Cardiac fibroblast (primary cell): Measurements from ENCODE around the genes DRD1 and FGFR4.

DNA sequence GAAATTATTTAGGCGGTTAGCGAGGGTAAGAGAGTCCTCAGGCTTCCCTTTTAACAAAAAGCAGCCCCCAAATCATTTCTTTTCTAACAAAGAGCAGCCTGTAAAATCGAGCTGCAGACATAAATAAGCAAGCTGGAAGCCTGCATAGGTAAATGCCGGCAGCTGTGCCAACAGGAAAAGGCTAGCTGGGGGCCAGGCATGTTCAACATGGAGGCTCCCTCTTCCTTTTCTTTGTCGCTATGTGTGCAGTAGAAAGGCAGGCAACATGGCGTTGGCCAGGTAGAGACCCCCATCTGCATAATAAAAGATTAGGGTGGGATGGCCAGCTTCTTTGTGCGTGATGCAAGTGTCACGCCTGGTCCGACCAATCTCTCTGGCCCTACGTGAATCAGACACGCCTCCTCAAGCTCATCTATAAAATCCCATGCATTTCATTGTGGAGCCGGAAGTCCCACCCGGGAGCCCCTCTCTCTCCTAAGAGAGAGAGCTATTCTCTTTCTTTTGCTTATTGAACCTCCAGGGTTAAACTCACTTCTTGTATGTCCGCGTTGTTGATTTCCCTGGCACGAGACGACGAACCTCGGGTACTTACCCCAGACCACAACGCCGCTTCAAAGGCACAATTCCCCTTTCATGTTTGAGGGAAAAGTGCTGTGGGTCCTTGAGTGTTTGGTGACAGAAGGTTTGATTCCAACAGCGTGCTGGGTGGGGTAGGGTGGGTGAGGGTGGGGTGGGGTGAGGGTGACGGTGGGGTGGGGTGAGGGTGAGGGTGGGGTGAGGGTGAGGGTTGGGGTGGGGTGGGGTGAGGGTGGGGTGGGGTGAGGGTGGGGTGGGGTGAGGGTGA, 25.0 kb upstream of the C5orf47 start:
- RRBS = no CpG with 5 or more reads among the region's 23 CpGs

DNA sequence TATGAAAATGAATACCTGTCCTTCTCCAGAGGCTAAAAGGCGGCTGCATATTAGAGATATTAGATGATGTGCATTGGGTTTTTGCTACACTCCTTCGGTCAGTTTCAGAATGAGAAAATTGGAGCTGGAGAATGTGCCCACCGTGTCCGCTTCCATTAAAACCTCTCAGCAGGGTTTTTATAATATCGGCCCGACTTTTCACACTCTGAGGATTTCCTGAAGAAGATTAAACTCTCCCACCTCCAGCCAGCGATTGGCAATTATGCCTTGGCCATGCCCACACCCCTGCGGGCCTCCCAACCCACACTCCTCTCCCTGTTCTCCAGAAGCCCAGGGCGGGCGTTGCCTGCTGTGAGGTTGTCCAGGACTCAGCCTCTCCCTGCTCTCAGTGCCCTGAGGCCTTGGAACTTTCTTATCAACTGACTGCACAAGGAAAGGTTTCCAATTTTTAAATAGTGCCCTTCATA, 292.7 kb downstream of the NSG2 start:
- RRBS = no CpG with 5 or more reads among the region's 10 CpGs

- RRBS = no CpG with 5 or more reads among the region's 20 CpGs
Measured at GRCh38 chr5:174723436-174724062, 833 bp upstream of the MSX2 start.

DNA sequence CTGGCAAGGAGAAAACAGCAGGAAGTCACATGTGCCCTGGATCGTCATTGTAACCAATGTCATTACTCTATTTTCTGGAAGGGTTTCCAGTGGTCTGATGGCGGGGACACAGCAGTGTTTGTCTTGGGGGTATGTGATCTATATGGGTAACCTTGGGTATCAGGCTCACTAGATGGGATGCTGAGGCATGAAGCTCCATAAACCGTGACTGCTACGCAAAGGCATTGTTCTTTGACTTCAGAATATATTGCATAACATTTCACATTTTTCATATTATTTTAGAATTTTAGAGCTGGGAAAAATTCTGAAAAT, 263.4 kb downstream of the MSX2 start:
- RRBS = no CpG with 5 or more reads among the region's 4 CpGs

GRCh38 chr5:175014861-175015363, 290.5 kb downstream of the MSX2 start:
- RRBS = no CpG with 5 or more reads among the region's 3 CpGs

GRCh38 chr5:175398048-175398440, 45.9 kb downstream of the DRD1 start:
- RRBS = no CpG with 5 or more reads among the region's 13 CpGs

DNA sequence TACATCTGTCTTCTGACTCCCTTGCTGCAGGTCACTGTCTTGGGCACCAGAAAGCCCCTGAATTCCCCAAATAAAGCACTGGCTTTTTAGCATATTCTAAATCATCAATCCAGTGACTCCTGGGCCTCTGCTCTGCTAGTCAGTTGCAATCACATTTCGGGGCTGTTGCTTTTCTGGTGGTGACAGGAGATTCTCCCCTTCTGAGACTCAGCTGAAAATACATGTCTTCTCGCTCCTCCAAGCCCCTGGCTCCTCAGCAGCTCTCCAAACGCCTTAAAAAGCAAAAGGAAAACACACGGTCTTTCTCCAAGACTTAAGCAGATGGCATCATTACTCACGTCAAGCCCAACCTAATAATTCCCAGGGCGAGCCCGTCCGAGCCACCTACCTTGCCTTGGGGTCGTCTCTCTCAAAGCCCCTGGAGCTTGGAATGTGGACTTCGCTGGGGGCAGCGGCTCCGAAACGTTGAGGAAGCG, 633 bp downstream of the DRD1 start:
- RRBS = no CpG with 5 or more reads among the region's 14 CpGs

GRCh38 chr5:175443845-175444472, at the start of gene DRD1:
TSS of gene DRD1 (minus strand) at chr5:175444182.
- RRBS = 6% methylated on average over 4 of the region's 48 CpGs

DNA sequence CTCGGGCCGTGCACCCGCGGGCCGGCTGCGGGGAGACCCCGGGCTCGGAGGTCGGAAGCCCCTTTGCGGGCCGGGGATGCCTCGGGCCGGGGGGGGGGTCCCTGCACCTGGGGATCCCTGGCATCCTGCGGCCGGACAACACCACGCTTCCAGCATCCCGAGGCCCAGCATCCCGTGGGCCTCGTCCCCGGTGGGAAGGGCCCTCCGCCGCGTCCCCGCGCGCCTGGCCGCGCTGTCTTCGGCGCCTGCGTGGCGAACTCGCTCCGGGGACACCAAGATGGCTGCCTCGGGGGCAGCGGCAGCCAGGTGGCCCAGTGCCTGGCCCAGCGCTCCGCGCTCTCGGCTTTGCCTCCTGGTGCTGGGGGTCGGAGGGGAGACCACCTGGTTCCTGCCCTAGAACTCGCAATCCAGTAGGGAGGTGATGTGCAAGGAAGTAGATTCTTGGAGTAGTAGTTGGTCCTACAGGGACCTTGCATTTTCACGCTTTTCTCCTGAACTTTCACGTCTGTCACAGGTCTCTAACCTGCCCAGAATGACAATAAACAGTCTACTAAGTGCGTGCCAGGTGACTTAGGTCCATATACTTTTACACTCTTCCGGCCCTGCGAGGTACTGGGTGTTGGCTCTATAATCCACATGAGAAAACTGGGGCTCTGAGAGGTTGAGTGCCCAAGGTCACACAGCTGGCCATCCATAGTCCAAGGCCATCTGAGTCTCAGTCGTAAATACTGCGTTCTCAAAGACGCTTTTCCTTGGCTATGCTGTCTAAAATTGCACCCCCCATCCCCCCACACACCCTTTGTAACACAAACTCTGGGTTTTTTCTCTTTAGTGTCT, 579 bp downstream of the SFXN1 start:
- RRBS = 1% methylated on average over 26 of the region's 50 CpGs

GRCh38 chr5:175513549-175514538, 35.5 kb downstream of the SFXN1 start:
- RRBS = no CpG with 5 or more reads among the region's 12 CpGs

DNA sequence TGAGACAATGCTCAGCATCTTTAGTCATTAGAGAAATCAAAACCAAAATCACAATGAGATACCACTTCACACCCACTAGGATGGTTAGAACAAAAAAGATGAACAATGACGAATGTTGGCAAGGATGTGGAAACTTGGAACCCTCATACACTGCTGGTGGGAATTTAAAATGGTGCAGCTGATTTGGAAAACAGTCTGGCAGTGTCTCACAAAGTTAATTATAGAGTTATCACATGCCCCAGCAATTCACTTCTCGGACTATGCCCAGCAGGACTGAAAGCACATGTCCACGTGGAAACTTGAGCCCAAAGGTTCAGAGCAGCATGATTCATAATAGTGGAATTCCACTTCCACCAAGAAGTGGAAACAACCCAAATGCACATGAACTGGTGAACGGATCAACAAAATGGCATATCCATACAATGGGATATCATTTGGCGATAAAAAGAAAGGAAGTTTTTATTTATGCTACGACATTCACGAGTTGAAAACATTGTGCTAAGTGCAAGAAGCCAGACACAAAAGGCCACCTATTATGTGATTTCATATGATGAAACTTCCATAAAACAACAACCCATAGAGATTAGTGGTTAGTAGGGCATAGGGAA, 84.9 kb upstream of the HRH2 start:
- RRBS = no CpG with 5 or more reads among the region's 7 CpGs

GRCh38 chr5:175707979-175708526, 50.2 kb downstream of the HRH2 start:
- RRBS = no CpG with 5 or more reads among the region's 12 CpGs

GRCh38 chr5:175710354-175710862, 52.5 kb downstream of the HRH2 start:
- RRBS = no CpG with 5 or more reads among the region's 10 CpGs

DNA sequence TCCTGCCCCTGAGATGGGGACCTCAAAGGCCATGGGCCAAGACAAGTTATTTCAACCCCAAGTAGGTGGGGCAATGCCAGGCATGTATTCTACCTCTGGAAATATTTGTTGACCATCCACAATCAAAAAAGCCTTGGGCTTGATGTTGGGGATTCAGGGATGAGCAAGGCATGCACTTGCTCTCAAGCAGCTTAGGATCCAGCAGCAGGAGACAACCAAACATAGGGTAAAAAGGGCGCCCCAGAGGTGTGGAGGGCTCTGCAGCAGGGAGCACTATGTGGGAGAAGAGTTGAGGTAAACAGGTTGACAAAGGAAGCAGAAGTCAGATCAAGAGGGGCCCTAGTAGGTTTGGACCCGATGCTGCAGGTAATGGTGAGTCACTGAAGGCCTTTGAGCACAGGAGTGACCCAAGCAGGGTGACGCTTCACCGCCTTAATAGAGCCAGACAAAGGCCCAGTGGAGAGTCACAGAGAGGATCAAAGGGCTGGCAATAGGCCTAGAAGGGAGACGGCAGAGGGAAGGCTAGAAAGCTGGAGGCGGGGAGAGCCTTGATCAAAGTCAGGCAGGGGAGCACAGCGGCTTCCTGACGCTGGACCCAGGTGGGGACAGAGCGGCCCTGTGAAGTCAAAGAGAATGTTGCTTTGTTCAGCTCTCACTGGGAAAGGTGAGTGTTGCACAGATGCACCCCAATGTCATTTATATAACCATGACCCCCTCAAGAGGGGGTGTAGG, 10.1 kb upstream of the CPLX2 start:
- RRBS = no CpG with 5 or more reads among the region's 9 CpGs

GRCh38 chr5:176366203-176366628, 929 bp downstream of the ARL10 start:
- RRBS = no CpG with 5 or more reads among the region's 29 CpGs

DNA sequence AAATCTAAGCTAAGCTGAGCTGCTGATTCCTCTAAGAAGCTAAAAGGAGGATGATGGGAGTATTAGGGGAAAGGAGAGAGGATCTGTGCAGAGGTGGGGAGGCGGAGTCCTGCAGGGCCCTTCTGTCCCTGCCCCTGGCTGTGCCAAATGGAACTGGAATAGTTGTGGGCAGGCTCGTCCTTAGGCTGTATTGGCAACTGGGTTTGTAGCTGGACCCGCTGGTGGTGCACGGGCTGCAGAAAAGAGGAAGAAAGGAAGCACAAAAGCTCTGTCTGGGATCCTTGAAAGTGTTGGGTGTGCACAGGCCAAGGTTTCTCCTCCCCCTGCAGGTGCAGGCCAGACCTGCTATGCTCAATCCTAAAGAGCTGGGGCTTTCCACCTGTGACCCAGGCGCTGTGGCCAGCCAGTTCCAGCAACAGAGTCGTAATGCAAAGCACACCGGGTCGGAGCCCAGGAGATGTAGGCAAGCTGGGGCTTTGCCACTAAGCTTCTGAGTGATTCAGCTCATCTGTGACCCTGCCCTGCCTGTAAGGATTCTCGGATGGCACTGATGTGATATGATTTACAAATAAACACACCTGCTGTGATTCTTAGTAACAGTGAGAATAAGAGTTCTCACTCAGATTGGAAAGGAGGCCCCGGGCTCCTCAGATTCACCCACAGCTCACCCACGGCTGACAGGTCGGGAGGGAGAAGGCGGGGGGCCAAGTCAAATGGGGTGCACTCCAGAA, 9.7 kb downstream of the CLTB start:
- RRBS = no CpG with 5 or more reads among the region's 13 CpGs

GRCh38 chr5:176526810-176527855, 10.1 kb downstream of the RNF44 start:
- RRBS = no CpG with 5 or more reads among the region's 18 CpGs

- RRBS = no CpG with 5 or more reads among the region's 11 CpGs
Measured at GRCh38 chr5:176547518-176548378, 1.4 kb upstream of the CDHR2 start.

DNA sequence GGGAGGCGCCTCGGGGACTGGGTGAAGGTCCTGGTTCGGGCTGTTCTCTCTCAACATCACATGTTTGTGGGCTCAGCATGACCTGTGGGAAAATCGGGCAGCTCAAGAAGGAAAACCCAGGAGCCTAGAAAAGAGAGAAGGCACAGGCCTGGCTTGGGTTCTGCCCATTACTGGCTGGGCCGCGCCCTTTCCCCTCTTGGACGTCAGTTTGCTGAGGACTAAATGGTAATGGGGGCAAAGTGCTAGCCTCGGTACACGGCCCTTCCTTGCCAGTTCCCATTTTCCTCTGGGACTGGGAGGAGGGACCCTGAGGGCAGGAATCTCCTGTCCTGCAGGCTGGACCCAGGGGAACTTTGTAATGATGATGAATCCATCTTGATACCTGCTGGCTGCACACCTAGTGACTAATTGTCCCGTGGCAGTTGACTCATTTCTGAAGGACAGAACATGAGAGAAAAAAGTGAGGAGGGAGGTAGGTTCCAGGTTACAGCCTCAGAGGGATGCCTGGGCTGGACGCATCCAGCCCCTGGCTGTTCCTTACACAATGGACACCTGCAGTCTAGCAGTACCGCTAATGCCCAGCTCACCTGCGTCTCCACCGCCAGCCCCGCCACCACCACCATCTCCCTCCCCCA, 4.1 kb downstream of the CDHR2 start:
- RRBS = no CpG with 5 or more reads among the region's 15 CpGs

- RRBS = 7% methylated on average over 37 of the region's 77 CpGs
Measured at GRCh38 chr5:177086768-177087680, at the start of gene FGFR4. TSS of gene FGFR4 (plus strand) at chr5:177086915.